ENCODE measurements around the genes TMED9 and RMND5B.

- PRO-cap = no peak
- RAMPAGE, long total RNA, 4 experiments = no peak in any of the 4 experiments
Measured at GRCh38 chr5:177134331-177135083, 934 bp downstream of the NSD1 start.

DNA sequence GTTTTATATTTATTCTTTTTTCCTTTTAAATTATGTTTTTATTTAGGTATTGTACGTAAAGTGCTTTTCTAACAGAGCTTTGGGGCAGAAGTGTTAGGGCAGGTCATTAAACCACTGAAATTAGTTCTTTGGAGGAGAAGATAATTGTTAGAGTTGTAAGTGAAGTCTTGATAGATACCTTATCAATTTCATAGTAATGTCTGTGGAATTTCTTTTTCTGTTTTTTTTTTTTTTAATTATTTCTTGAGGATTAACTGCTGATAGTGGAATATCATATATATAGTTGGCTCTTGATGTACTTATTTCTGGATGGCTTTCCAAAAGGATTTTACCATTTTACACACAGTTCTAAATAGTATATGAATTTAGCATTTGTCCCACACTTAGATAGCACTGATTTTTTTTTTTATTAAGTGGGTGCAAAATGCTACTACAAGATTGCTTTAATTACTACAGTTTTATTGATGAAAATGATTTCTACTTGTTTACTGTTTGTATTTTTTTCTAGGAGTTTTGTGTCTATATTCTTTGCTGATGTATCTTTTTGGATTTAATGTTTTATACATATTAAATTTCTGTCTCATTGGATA, 19.5 kb downstream of the NSD1 start:
- PRO-cap = no peak
- RAMPAGE, long total RNA, 4 experiments = no peak in any of the 4 experiments

DNA sequence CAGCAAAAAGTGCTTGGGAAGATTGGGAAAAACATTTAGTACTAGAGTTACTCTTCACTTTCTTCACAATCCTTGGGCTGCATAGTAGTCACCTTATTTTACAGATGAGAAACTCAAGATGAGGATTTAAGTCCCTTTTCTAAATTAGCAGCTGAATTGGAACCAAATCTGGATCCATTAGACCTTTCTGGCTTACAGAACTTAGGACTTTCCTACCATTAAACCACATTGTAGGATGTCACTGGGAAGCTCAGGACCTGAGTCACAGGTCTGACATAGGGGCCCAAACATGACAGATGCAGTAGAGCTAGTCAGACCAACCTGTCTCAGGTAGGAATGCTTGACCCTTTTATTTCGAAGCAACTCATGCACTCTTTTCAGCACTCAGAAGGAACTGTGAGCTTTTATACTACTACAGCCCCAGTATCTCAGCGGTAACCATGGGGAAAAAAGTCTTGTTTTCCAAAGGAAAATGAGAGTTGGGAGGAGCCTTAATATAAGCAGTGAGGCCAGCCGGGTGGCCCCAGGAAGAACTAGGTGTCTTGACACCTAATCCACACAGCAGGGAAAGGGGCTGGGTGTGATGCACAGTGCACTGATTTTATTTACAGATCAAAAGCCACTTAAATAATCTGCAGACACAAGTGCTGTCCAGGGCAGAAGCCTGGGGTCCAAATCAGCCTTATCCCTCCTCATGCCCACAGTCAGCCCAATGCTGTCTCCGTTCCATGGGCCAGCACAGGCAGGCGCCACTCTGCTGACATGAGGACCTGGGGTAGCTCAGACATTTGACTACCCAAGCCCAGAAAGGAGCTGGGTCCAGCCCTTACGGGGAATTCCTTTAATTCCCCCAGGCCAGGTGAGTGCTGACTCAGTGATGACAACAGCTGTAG, 2.4 kb downstream of the RAB24 start:
- PRO-cap = no peak
- RAMPAGE, long total RNA, 4 experiments = no peak in any of the 4 experiments

GRCh38 chr5:177302325-177302821, 1.1 kb downstream of the RAB24 start:
- PRO-cap = no peak
- RAMPAGE, long total RNA, 4 experiments = no peak in any of the 4 experiments

GRCh38 chr5:177389001-177390379, 5.3 kb downstream of the SLC34A1 start:
- PRO-cap = no peak
- RAMPAGE, long total RNA, 4 experiments = no peak in any of the 4 experiments

DNA sequence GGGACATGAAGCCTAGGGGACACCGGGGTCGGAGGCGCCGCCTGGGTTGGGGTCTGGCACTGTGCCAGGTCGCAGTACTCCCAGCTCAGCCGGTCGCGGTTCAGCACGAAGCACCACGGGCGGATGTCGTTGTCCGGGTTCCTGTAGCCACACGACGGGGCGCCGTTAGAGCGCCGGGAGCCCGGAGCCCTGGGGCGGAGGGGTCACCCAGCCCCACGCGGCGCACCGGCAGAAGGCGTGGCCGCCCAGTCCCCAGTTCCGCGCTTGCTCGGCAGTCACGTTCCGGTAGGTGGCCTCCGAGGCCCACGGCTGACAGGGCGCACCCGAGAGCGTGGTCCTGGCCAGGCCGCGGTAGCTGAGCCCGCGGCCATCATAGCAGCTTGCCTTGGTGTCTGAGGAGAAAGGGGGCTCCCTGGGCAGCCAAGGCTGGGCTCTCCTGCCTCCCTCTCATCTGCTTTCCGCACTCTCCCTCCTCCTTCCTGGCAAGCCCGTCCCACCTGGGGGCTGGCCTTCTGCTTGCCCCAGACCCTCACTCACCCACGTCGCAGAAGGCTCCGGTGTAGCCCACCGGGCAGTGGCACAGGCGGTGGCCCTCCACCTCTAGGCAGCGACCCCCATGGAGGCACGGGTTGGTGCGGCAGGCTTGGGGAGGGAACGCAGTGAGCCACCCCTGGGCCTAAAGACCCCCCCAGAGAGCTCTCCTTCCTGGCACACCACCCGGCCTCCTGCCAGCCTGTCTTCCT, 4.0 kb upstream of the PFN3 start:
- PRO-cap = no peak
- RAMPAGE, long total RNA, 4 experiments = start-site peak on the minus strand in 1 of 4 experiments, centred at position 237 of the sequence, 6 reads per replicate

- PRO-cap = no peak
- RAMPAGE, long total RNA, 4 experiments = no peak in any of the 4 experiments
Measured at GRCh38 chr5:177467990-177468326, 5.5 kb downstream of the DBN1 start.

DNA sequence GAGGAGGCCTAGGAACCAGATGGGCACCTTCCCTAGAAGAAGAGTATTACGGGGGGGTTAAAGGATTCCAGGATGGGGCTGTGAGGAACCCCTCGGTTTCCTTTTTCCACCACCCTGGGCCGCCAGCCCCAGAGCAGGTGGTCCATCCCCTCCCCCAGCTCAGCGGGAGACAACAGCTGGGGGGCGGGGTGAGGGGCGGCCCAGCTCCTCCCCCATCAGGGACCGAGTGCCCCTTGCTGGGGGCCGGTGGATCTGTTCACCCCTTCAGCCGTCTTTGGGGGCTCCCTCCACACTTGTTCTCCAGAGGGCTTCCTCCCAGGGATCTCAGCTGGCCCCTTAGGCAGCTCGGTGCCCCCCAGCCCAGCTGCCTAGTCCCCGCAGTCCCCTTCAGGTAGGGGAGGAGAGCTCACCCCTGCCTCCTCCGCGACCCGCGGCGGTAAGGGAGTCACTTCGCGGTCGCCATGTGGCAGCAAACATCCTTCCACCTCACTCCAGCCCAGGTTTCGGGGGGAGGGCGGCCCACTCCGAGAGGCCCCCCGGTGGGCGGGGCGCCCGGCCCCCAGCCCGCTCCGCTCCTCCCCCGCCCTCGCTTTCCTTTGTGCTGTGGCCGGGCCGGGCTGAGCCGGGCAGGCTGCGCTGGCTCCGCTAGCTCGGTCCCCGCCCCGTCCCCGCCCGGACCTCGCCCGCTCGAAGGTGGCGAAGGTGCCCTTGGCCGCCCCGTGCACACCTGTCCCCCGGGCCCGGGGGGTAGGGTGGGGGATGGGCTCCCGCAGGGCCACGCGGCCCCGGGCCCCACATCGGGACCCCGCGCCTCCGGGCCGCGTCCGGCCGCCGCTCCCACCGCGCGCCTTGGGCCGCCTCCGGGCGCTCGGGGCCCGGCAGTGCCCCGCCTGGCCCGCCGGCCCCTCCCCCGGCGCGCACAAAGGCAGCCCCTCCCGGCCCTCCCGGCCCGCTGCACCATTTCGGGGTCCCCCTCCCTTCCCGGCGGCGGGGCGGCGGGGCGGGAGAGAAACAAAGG, 759 bp downstream of the DBN1 start:
- PRO-cap = no peak
- RAMPAGE, long total RNA, 4 experiments = no peak in any of the 4 experiments

GRCh38 chr5:177475455-177475862, 2.0 kb upstream of the DBN1 start:
- PRO-cap = no peak
- RAMPAGE, long total RNA, 4 experiments = no peak in any of the 4 experiments

DNA sequence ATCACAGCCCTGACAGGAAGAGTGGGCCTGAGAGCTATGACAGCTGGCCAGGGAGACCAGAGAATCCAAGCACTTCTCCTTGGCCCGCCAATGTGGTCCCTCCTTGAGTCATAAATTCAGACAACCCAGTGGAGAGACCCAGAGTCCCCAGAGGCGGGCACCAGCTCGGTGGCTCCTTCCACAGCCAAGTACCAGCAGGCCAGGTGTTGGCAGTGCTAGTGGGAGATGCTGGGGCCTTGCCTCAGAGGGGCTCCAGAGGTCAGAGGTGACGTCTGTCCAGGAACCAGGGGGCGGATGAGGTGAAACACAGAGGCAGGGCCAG, 1.6 kb upstream of the DOK3 start:
- PRO-cap = no peak
- RAMPAGE, long total RNA, 4 experiments = no peak in any of the 4 experiments

GRCh38 chr5:177538858-177539222, 15.5 kb downstream of the FAM193B start:
- PRO-cap = no peak
- RAMPAGE, long total RNA, 4 experiments = no peak in any of the 4 experiments

DNA sequence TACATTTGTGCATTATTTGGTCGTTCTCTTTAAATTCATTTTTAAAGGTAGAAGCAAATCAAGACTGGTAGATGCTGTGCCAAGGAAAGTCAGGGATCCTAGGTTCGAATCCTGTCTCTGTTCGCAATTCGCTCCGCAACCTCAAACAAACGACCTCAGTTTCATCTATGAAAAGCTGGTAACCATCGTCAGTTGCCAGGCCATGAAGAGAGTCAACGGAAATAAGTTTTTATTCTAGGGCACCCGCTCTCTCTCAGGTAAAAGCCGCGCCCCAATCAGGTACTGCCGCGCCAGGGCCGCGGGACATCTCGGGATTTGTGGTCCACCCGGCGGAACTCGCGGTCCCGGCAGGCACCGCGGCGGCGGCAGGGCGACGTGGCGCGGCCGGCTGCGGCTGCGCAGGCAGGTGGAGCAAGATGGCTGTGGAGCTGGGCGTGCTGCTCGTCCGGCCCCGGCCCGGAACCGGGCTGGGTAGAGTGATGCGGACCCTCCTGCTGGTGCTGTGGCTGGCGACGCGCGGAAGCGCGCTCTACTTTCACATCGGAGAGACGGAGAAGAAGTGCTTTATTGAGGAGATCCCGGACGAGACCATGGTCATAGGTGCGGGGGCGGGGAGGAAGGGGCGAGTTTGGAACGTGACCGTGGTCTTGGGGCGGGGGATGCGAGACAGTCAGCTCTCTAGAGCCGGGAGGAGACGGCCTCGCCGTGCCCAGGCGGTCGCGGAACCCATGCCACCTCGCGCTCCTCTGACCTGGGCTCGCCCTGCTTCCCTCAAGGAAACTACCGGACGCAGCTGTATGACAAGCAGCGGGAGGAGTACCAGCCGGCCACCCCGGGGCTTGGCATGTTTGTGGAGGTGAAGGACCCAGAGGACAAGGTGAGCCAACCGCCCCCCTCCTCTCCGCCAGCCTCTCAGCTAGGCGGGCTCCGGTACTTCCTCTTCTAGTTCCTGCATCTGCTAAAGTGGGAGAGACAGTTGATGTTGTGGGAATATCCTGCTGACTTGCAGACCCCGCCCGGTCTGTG, at the start of gene TMED9:
Gene TMED9, plus strand, starts transcription at position 405 of the 1,026 bp plus-strand sequence.
- PRO-cap = unidirectional peak, plus-strand start at position 376 of the sequence; unidirectional peak, plus-strand start at position 405 of the sequence
- RAMPAGE, long total RNA, 4 experiments = start-site peak on the plus strand in 1 of 4 experiments, centred at position 404 of the sequence, 119 reads per replicate

- PRO-cap = no peak
- RAMPAGE, long total RNA, 4 experiments = start-site peak on the minus strand in 1 of 4 experiments, at chr5:177617024-177617156 at its widest, 18 reads per replicate
Measured at GRCh38 chr5:177616776-177617227, 16.9 kb downstream of the B4GALT7 start.

GRCh38 chr5:177633600-177633976, 33.7 kb downstream of the B4GALT7 start:
- PRO-cap = no peak
- RAMPAGE, long total RNA, 4 experiments = no peak in any of the 4 experiments

- PRO-cap = no peak
- RAMPAGE, long total RNA, 4 experiments = no peak in any of the 4 experiments
Measured at GRCh38 chr5:177689034-177689428, 89.1 kb downstream of the B4GALT7 start.

DNA sequence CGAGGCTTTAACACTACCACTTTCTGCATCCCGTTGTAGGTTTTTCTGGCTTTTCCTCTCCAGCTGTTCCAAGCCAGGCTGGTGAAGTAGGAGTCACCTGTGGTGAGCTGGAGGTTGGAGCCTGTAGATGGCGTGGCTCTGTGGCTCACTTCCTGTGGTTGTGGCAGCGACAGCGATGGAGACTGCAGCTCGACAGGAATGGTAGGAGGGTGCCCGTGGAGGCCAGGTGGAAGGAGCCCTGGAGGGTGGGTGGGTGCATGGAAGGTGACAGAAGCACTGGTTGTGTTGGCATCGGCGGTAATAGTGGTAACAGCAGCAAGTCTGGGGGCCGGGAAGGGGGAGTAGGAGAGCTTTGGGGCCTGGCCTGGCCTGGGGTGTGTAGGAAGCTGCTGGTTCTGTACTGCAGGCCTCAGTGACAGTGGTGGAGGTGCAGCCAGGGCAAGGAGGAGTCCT, 186.7 kb downstream of the PROP1 start:
- PRO-cap = no peak
- RAMPAGE, long total RNA, 4 experiments = no peak in any of the 4 experiments

DNA sequence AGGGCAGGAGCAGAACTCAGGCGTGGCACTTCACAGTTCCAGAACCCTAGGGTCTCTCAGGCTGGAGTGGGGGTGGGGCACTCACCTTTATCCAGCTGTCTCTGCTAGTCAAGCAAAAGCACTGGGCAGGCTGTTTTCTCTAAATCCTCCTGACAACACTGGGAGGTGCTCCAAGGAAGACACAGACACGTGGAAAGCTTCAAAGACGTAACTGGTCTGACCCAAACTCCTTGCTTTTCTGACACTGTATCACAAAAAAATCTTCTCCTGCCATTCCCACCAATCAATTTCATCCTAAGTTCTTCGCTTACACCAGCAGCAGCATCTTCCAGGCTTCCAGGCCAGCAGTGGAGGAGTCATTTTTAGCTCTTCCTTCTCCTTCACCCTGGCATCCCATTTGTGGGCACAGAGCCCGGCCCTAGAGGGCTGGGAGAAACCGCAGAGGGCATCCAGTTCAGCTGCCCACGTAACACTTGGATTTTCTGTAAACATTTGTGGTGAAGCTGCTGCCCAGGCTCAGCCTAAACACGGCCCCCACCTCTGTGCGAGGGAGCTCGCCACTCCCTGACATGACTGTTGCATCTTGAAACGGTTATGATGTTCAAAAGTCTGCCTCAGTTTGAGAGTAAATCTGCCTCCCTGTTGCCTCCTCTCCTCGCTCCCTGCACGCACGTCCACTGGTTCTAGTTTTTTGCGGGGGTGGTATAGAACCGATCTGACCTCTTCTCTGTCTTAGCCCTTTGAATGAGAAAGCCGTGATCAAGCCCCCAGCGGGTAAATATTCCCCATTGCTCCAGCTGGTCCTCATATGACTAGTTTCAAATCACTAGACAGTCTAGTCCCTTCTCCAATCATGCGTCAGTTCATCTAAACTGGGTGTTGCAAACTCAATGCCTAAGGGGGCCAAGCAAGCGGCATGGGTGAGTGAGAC, 35.1 kb upstream of the N4BP3 start:
- PRO-cap = no peak
- RAMPAGE, long total RNA, 4 experiments = no peak in any of the 4 experiments

DNA sequence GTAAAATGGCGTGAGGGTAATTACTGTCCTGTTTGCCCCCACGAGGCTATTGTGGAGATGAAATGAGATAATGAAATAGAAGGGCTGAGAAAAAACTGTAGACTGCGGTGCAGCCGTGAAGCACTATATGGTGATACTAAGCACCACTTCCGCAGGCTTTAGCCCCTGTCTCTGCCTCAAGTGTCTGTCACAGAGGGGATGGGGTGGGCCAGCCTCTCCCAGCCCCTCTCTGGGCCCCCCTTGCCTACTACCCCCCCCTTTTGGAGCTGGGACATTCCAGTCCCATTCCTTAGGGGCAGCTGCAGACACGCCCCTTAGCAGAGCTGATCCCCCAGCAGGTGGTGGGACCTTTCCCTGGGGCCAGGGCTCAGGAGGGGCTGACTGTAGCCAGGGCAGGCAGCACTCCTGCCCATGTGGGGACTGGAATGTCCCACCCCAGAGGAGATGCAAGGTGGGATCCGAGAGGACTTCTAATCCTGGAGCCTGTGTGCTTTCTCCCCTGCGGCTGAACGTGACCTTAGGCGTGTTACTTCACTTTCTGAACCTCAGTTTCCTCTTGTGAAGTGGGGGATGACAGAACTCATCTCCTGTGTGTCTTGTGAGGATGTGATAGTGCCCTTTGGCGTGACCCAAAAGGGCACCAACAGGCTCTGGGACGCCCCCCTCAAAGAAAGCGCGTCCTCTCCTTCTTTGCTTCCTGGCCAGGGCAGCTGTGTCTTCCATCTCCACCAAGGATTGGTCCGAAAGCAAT, 1.9 kb downstream of the N4BP3 start:
- PRO-cap = no peak
- RAMPAGE, long total RNA, 4 experiments = no peak in any of the 4 experiments

GRCh38 chr5:178130741-178131852, at the start of gene RMND5B:
Gene RMND5B (plus strand): TSS chr5:178131014.
- PRO-cap = bidirectional peak, plus-strand start at chr5:178131017, minus-strand start at chr5:178130870
- RAMPAGE, long total RNA, 4 experiments = start-site peak on the plus strand in 2 of 4 experiments, at chr5:178131014-178131106 at its widest, 35 to 105 reads per replicate

DNA sequence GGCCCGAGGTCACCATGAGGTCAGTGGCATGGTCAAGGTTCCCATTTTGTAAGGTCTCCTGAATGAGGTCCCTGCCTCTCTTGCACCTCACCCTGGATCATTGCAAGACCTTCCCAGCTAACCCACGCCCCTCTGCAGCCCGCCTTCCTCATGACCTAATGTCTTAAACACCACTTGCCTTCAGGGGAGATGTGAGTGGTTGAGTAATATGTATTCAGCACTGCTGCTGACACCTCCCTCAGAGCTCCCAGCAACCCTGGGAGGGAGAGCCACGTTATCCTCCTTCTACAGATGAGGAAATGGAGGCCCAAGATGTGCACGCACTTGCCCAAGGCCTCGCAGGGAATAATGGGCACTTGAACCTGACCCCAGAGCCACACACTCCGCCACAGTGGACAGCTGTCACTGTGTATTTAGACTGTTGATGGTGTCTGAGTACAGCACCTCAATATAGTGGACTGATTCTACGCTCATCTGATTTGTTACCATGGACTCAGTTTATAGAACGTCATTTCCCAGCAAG, 7.2 kb downstream of the NHP2 start:
- PRO-cap = no peak
- RAMPAGE, long total RNA, 4 experiments = no peak in any of the 4 experiments

Measured in suprapubic skin (tissue), 4 donors.